Parotid gland (tissue), 1 donor: ENCODE results near the genes SLC25A43, SEPTIN6, RNF113A and RHOXF1.

DNA sequence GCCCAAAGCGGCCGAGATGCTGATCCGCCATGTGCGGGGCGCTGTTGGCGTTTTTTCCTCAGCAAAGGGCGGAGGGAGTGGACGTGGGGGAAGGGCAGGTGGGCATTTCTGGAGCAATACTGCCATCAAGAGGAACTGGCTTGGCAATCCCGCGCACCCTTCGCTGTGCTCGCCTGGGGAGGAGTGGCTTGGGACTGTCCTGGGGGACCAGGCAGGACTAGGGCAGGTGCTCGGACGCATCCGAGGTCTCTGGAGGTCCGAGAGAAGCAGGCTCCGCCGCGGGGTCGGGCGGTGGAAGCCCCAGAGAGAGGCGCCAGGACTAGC lies 174.2 kb downstream of the PLS3 start:
- PRO-cap = no peak

- PRO-cap = no peak
Measured at GRCh38 chrX:115888055-115888483, 282.5 kb upstream of the AGTR2 start.

GRCh38 chrX:118634246-118634894 lies 93.0 kb upstream of the IL13RA1 start:
- PRO-cap = no peak

DNA sequence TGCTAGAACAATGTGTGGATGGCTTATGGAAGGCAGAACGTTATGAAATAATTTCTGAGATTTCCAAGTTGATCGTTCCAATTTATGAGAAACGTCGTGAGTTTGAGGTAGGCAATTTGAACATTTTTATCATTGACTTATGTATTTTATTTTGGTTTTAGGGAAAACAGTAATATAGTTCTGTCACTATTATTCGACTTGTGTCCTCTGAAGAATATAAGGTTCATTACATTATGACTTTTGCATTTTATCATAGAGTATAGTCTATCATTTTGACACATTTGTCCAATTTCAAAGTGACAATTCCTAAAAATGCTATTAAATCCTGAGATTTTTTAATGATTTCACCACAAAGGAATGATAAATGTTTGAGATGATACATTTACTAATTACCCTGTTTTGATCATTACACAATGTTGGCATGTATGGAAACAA lies 56.4 kb upstream of the IL13RA1 start:
- PRO-cap = no peak

DNA sequence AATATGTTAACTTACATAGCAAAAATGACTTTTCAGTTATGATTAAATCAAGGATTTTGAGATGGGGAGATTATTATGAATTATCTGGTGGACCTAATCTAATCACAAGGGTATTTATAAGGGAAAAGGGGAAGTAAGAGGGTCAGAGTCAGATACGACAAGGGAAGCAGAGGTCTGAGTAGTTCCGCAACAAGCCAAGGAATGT lies 1.1 kb upstream of the IL13RA1 start:
- PRO-cap = no peak

- PRO-cap = no peak
Measured at GRCh38 chrX:118973724-118974298, 607 bp upstream of the LONRF3 start.

GRCh38 chrX:119019160-119019720 lies 44.8 kb downstream of the LONRF3 start:
- PRO-cap = no peak

- PRO-cap = no peak
Measured at GRCh38 chrX:119101467-119101905, 26.1 kb downstream of the KIAA1210 start.

- PRO-cap = no peak
Measured at GRCh38 chrX:119237053-119237607, 1.0 kb downstream of the PGRMC1 start.

DNA sequence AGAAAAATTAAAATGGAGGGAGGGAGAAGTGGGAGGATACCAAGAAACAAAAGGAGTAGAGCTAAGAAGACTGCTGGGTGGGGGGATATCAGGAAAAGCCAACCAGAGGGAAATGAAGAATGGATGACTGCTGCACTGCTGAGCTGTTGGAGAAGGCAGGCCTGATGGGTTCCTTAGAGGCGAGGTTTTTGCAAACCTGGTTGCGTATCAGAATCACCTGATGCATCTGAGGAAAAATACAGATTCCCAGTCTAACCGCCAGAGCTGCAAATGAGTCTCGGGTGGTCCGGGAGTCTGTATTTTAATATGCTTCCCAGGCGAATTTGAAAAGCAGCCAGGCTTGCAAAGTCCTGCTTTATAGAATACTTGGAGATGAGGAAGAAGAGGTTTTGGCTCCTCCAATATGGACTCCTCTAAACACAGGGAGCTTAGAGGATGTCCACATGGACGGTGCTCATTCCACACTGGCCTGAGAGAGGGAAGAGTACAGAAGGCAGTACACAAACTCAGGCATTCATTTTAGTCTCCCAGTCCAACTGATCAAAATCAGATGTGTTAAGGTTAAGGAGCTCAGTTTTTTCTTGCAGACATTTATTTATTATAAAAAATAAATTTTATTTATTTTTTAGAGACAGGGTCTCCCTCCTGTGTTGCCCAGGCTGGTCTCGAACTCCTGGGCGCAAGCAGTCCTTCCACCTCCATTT lies 1.7 kb downstream of the PGRMC1 start:
- PRO-cap = no peak

DNA sequence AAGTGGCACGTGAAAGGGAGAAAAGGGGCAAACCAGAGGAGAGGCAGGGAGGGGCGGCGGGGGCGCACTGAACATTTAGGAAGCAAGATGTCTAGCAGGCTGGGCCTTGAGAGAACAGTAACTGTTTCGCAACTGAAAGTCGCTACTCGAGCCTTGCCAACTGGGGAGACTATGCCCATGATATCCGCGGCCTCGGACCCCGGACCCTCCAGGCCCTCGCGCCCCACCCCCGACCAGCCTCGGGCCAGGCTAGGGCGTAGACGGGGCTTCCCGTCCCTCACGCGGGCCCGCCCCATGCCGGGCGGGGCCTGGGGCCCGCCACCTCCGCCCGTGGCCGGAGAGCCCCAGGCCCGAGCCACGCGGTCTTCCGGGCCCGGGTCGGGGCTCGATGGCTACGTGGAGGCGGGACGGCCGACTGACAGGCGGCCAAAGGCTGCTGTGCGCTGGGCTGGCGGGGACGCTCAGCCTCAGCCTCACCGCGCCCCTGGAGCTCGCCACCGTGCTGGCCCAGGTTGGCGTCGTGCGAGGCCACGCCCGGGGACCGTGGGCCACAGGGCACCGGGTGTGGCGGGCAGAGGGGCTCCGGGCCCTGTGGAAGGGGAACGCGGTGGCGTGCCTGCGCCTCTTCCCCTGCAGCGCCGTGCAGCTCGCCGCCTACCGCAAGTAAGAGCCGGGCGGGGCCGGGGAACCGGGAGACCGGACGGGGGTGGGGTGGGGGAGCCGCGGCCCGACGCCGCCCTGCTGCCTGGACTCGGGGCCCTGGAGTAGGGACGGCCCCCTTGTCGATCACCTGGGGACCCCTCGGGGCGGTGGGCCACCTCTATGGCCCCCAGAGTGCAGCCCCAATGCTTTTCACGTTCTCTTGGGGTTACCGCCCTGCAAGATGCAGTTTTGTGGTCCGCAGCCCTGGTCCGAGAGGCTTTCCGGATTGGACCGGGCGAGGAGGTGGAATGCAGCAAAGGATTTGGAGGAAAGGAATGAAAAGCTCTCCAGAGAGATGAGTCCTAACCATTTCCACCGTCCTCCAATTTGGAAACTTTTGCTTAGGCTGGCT lies at the start of gene SLC25A43:
SLC25A43 (plus strand) TSS at position 321 of the 1,054 bp plus-strand sequence.
- PRO-cap = bidirectional peak, plus-strand start at position 391 of the sequence, minus-strand start at position 241 of the sequence; unidirectional peak, minus-strand start at position 640 of the sequence

DNA sequence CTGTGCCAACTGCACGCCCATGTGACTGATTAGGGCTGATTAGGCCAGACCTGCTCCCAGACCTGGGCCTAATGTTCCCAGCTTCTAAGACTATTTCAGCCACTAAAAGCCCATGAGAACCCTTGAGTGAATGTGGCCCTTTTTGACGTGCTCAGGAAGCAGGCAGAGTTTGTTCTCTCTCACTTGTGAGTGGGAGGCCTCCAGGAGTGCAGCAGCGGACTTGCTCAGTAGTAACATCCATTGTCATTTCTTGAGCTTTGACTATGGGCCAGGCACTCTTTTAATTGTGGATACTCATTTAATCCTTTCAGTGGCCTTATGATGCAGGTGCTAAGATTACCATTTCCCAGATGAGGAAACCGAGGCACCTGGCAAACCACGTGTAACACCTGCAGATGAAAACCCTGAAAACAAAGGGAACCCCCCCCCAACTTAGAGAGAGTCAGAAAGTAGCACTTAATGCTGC lies 13.5 kb downstream of the SLC25A5 start:
- PRO-cap = no peak

- PRO-cap = no peak
Measured at GRCh38 chrX:119681950-119682979, 10.7 kb downstream of the SEPTIN6 start.

DNA sequence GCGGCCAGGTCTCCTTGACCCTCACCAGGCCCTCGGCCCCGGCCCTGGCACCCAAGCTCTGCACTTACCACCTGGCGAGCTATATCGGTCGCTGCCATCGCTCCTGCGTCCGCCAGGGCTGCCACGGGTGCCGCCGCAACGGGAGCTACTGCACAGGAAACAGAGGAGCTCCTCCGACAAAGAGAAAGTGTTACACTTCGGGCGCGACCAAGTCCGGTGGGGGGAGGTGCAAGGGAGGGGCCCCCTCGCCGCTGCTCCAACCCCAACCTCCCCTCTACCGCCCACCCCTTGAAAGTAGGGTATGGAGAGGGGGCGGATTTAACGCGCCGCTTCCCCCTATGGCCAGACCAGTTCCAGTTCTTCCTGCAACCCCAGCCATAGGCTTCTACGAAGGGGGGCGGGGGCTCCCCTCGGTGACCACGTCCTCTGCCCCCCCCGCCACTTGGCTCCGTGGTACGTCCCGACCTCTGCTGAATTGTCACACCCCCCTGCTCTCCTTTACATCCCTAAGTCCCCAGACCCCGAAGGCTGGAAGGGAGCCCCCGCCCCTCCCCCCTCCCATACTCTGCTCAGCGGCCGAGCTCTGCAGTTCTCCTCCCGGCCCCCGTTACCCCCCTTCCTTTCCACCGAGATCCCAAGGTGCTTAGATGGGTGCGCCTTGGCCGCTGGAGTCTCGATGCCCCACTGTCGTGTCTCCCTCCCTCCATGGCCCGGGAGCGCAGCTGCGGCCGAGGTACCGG lies at the start of gene SEPTIN6:
SEPTIN6 (minus strand) TSS at position 161 of the 740 bp plus-strand sequence.
- PRO-cap = unidirectional peak, minus-strand start at position 150 of the sequence; unidirectional peak, minus-strand start at position 346 of the sequence

GRCh38 chrX:119734849-119735414 lies 23.5 kb upstream of the SOWAHD start:
- PRO-cap = no peak

GRCh38 chrX:119841066-119841483 lies 11.7 kb downstream of the UPF3B start:
- PRO-cap = no peak

- PRO-cap = bidirectional peak, plus-strand start at chrX:119871829, minus-strand start at chrX:119871716
Measured at GRCh38 chrX:119870850-119871970, at the start of gene RNF113A. Gene RNF113A, minus strand, starts transcription at chrX:119871733.

DNA sequence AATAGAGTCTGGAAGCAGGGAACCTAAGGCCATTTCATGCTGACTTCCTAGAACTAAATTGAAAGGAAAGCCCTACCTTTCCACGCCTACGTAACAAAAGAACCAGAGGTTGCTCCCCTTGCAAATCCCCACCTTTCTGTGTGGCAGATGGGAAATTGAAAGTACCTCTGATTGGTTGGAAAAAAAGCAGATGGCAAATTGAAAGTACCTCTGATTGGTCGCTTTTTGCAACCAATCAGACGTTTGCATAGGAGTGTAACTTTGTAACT lies 10.0 kb upstream of the AKAP14 start:
- PRO-cap = no peak

DNA sequence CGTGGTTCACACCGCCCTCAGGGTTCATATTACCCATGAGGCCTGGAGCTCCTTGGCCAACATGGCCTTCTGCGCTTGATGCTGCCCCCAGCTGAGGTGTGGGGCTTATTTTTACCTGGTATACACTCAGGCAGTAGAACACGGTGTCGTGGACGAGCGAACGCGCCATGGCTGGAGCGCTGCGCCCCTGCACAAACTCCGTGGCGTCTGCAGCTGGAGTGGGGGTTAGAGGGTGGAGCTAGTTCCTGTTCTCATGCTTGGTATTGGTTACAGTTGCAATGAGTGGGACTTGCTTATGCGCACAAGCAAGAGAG lies at the start of gene RHOXF1:
RHOXF1 (minus strand) TSS at position 220 of the 314 bp plus-strand sequence.
- PRO-cap = no peak

GRCh38 chrX:120259857-120260056 lies 9.1 kb downstream of the ZBTB33 start:
- PRO-cap = no peak